ENCODE measurements around the genes GC, CXCL1, PPBP and CXCL2.

DNA sequence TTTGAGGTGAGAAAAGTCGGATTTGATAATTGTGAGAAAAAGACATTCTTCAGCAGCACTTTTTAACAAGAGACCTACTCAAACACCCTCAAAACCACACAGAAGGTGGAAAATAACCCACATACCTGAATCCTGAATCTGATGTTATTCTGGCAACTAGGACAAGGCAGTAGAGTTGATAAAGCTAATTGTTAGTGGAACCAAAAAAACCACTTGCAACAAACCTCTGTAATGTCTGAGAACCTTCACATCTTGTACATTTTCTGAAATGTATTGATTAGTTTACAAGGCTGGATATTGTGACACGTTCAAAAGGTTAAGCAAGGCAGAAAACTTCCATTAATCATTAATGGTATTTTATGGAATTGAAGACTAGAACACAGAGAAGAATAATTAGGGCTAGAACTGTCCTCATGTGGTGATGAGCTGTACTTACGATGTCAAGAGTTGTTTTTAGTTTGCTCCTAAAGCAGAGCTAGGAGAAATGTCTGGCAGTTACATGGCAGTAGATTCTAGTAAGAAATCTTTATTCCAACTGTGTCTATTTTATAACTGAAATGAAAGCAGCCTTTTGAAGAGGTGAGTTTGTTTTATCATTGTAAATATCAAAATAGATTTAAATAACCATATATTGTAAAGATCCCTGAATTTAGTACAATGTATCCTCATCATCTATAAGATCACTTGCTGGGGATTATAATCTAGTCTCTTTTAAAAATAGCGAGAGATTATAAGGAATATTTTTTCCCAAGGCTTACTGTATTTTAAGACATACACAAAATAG, 12.2 kb downstream of the GC start:
- PRO-cap: no peak

GRCh38 chr4:71783899-71784223, at the start of gene GC:
Gene GC, minus strand, starts transcription at chr4:71784079.
- PRO-cap: no peak

DNA sequence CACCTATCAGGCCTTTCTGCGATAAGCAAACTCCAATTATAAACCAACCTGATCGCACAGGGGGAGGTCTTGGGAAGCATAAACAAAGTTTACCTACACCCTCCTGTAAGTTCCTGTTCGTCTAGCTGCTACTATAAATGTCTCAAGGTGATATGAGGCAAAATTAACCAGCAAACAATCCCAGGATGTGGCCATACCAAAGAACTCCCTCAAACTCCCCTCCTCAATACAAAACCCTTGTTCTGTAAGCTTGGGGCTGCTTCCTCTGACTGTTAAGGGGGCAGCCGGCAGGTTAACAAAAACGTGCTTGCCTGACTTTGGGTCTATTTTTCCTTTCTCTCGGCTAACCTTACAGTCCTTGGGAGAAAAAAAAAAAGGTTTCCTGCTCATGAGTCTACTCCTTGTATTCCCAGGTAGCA, 74.1 kb upstream of the GC start:
- PRO-cap: no peak

DNA sequence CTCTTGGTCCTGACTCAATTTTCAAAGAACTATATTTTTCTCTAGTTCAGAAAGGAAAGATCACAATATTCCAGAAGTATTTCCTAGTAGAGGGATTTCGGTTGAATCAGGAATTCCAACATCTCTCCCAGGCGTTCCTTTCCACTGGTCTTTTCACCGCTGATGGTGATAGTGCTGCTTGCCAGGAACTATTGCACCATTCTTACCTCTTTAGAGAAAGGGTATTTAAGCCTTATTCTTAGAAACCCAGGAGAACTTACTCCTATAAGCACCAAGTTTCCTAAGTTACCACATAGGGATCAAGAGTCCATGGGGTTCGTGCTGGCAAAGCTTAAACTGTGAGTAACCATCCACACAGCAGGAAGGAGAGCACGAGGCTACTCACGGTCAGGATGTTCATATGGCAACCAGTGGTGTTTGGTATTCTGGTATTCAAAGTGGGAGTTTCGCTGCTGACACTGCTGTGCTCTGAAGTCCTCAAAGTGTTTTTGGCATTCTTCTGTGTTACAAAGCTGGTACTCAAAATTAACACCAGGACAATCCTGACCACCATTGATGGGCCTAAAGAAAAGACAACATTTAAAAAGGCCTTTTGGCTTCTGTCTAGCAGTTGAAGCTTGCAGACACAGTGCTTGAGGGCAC, 257.0 kb downstream of the ADAMTS3 start:
- PRO-cap: no peak

DNA sequence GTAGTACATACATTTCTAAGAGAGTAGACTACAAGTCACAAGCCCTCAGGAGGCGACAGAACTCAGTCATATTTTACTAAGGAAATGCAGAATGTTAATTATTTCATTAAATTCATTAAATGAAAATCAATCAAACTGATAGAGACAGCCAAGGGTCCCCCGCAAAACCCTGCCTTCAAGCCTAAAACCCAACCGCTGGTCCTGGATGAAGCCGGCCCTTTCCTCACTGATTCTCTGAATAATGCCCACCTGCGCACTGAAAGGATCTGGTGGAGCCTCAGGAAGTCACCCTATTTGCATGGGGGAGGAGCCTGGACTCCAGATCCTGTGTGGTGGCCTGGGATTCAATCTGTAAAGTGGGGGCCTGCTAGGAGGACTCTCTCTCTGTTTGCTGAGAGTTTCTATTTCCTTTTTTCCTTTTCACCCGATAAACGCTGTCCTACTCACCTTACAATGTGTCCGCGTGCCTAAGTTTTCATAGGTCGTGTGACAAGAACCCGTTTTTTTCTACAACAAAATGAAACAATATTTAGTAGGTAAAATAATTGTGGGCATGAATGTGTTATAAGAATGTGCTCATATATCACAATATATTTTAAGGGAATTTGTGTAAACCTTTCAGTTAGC, 97.9 kb upstream of the ADAMTS3 start:
- PRO-cap: no peak

GRCh38 chr4:72924760-72925231, 144.7 kb downstream of the COX18 start:
- PRO-cap: no peak

DNA sequence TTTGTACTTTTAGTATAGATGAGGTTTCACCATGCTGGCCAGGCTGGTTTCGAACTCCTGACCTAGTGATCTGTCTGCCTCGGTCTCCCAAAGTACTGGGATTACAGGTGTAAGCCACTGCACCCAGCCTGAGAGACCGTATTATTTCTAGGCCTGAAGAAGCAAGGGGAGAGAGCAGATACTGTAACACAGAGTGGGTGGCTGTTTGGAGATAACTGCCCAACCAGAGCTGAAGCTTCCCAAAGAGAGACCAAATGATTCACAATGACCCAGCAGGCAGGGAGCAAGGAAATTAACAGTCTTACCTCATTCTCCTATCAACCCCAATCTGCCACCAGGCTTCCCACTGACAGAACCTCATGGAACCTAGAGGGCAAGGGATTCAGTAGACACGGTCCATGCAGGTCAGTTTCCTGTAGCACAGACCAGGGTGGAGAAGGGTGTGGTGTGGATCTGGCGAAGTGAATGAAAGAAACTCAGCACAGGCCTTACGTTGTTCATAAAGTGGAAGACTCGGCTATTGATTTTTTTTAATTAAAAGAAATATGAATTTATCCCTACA, 60.7 kb upstream of the ALB start:
- PRO-cap: no peak

GRCh38 chr4:73409099-73409516, 5.0 kb downstream of the ALB start:
- PRO-cap: no peak

DNA sequence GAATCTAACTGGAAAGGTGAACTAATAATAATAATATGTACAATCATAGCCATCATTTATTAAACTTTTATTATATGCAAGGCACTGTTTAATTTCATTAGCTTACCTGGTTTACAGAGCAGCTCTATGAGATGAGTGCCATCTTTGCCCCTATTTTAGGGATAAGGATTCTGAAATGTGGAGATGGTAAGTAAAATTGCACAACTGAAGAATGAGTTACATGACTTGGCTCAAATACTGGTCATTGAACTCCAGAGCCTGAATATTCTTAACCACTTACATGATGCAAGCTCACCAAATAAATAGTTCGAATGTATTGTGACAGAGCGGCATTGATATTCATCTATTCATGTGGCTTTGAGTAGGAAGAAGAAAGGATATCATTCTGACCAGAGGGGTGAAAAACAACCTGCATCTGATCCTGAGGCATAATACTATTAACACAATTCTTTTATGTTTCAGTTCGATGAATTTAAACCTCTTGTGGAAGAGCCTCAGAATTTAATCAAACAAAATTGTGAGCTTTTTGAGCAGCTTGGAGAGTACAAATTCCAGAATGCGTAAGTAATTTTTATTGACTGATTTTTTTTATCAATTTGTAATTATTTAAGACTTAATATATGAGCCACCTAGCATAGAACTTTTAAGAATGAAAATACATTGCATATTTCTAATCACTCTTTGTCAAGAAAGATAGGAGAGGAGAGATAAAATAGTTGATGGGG, 11.9 kb downstream of the ALB start:
- PRO-cap: no peak

GRCh38 chr4:73483908-73484398, 2.4 kb downstream of the AFM start:
- PRO-cap: no peak

DNA sequence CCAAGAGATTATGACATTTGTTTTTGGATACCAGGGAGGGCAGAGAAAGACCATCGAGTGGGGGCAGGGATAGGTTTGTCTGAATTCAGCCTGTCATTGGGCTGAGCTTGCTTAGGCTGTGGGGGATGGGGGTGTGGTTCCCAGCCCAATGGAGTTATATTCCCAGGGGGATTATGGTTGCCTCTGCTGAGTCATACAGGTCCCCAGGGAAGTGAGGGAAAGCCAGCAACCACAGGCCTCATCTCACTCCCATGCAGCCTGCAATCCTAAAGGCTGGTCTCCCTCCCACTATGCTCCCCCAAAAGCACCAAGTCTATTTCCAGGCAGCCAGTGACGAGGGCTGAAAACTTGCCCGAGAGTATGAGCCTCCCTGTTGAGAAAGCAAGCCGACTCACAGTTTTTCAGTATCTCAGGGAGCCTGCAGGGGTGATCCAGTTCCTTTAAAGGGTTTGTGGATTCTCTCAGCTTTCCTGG, 39.3 kb downstream of the AFM start:
- PRO-cap: no peak

- PRO-cap: no peak
These were observed at the start of gene CXCL1 for GRCh38 chr4:73868684-73869944. Gene CXCL1, plus strand, starts transcription at chr4:73869393.

DNA sequence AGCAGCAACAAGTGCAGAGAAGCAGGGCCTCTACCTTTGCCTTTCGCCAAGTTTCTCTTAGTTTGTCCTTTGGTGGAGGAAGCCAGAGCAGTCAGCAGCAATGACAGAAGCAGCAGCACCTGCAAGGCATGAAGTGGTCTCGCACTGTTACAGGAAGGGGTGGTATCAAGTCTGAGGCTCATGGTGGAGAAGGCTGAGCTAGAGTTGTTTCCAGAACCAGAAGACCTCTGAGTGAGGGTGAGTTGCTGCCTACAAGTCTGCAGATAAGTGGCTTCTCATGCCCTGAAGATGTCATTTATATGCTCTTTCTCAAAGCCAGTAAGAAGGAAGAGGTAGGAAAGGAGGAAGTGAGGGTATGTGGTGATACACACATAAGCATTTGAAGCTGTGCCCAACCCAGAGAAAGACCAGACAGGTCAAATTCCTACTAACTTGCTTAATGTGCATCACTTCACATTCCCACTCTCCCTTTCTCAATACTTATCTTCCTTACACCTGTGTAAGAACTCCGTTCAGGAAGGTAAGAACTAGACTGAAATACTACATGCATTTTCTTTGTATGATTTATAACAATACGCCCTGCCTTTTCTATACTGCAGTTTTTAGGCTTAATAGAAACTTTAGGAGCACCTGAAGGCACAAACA, at the start of gene PPBP:
TSS of gene PPBP (minus strand) at position 269 of the 645 bp plus-strand sequence.
- PRO-cap: no peak

DNA sequence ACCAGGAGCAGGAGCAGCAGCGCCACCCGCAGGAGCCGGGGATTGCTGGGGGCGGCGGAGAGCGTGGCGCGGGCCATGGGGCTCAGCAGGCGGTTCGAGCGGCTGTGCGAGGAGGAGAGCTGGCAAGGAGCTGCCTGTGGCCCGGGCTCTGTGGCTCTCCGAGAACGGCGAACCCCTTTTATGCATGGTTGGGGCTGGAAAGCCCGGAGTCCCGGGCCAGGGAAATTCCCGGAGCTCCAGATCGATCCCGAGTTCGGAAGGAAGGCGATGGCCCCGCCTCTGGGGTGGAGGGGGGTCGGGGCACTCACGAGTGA, at the start of gene CXCL2:
TSS of gene CXCL2 (minus strand) at position 152 of the 314 bp plus-strand sequence.
- PRO-cap: no peak

DNA sequence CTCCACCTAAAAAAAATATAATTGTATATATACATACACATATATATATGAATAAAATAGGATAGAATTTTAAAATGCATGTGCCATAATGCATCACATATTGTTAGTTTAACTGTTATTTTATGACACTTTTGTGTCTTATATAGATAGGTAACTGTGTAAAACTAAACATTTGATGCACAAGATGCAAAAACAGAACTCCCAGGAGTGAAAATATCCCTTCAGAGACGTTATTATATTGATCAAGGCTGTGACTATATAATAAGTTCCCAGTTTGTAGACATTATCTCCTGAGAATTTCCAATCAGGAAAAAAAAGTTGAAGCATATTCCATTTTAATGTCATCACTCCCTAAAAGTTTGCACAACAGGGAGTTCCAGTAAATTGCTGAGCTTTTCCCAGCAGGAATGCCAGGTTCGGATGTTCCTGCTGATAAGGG, 4.9 kb upstream of the CXCL2 start:
- PRO-cap: no peak

DNA sequence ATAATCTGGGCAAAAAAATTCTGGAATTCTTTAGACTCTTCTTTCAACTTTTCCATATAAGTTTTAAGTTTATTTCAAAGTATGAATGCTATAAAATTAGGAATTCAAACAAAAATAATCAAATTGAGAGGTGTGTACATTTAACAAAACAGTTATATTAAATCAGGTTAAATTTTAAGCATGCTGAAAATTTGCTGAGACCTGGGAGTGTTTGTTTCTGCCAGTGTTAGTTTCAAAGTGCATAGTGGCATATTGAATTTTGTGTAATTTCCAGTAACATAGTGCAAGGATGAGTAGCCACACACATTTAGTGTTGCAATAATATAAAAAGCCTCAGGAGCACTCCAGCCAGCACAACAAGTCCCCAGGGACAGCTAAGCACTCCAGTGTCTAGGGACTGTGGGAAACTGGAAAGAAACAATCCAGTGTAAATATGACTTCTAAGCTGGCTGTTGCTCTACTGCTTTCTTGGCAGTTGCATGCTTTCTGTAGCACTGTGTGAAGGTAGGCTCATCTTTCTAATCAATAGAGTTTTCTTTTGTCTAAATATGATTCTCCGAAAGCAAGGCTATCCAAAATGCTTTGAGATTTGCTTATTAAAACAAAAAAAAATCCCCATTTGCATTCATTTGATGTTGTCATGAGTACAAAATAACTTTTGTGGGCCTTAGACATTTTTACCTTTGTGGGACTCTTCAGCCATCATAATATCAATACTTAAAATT, 24.1 kb upstream of the CXCL2 start:
- PRO-cap: no peak

DNA sequence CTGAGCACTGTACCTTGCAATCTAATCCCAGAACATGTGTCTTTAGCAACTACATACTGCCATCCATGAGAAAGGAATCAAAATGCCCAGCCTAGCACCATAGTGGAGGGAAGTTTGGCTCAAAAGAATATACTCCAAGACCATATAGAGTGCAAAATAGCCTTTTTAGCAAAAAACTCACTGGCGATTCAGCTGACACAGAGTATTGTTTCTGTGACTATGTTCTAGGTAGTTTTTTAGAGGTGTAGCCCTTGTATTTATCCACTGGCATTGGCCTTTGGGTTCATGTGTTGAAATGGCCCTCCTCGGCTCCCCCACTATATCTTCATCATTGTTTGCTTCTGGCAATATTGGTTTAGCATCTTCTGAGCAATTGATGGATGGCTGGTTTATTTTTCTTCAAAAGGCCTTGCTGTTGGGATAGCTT, 27.6 kb downstream of the AREG start:
- PRO-cap: no peak

- PRO-cap: no peak
These were observed 495 bp downstream of the BTC start for GRCh38 chr4:74793703-74794352.

GRCh38 chr4:75051648-75052129, 118.8 kb downstream of the PARM1 start:
- PRO-cap: no peak

DNA sequence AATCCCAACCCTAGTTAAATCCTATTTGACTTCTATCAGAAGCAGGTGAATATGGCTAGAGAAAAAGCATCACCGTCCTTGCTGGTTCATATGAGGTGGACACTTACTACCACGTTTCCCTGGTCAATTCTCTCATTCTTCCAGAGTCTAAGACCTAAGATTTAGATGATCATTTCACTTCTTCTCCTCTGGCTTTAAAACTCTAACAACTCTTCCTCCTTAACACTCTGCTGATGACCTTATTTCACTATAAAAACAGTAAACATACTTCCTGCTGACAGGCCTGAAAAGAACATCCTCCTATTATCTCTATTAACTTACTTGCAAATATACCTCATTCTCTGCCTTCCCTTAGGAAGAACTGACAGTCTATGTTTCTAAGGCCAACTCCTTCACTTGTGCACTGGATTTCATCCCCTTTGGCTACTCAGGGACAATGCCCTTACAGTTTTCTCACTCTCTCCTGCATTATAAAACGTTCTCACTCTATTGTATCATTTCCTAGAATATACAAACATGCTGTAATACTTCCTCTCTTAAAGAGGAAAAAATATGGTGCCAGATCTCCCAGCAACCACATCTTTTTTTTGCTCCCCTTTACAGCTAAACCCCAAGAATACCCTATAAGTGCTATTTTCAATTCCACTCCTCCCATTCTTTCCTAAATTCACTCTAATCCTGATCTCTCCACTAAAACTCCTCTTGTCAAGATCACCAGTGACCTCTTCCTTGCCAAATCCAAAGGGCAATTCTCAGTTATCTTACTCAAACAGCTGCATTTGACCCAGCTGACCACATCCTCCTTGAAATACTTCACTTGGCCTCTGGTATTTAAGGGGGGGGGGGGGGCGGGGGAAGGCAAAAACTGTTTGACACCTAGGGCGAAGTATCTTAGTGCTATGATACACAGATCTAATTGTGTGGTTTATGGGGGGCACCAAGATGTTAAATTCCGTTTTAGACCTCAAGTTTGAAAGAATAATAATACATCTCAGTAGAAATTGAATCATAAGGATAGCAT, 1.8 kb downstream of the RCHY1 start:
- PRO-cap: no peak